Occipital lobe (tissue), 2 donors: ENCODE data around the gene STRN.

DNA sequence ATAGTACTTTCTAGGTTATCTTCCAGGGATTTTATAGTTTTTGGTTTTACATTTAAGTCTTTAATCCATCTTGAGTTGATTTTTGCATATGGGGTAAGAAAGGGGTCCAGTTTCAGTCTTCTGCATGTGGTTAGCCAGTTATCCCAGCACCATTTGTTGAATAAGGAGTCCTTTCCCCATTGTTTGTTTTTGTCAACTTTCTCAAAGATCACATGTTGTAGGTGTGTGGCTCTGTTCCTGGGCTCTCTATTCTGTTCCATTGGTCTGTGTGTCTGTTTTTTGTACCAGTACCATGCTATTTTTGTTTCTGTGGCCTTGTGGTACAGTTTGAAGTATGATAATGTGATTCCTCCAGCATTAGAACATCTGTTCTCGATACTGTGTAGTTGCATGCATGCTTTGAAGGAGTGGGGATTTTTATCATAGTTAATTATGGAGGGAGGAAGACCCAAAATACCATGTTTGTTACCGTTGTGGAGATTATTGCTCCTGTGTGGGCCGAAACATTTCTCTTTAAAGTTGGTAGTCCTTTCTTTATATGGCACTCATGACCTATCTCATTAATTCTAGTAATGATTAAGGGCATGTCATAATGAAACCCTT is 87.4 kb downstream of the TTC27 start:
- RAMPAGE, long total RNA: no peak

- RAMPAGE, long total RNA: no peak
Observed at GRCh38 chr2:33135348-33136134, 188.8 kb downstream of the LTBP1 start.

GRCh38 chr2:33257228-33257542 is 219.3 kb upstream of the RASGRP3 start:
- RAMPAGE, long total RNA: no peak

DNA sequence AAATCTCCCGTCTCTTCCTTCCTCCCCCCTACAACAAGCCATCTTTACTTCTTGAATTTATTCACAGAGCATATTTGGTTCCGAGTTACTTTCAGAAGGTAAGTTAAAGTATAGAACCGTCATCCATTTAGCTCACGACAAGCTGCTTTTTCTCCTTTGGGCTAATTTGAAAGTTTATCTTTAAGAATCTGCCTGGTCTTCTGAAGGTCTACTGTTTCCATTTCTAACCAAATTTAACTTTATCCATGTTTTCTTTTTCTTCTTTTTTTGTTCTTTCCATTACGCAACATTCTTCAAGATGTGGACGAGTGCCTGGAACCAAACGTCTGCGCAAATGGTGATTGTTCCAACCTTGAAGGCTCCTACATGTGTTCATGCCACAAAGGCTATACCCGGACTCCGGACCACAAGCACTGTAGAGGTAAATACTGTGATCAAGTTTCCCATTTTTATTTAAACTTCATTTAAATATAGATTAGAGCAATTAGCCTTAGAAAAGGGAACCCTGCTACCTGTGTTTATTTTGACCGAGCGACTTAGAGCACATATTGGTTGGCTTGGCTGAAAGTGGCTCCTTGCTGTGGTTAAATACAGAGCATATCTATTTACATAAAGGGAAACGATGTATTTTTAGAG is 183.5 kb upstream of the RASGRP3 start:
- RAMPAGE, long total RNA: no peak

DNA sequence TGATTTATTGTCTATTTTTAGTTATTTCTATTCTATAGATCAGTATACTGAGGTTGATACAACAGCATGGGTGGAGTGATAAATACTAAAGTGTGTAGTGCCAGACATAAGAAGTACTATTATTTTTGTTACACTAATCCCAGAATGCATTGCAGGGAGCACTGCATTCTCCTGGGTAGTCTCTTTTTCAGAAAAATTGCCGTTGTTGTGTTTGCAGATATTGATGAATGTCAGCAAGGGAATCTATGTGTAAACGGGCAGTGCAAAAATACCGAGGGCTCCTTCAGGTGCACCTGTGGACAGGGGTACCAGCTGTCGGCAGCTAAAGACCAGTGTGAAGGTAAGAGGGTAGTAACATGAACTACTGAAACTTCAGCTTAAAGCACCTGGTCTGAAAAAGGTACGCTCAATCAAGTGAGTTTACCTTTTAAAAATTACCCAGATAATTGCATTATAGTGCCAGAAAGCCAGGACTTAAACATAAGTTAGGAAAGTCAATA is 176.2 kb upstream of the RASGRP3 start:
- RAMPAGE, long total RNA: no peak

- RAMPAGE, long total RNA: no peak
Observed at GRCh38 chr2:33333246-33334062, 143.0 kb upstream of the RASGRP3 start.

DNA sequence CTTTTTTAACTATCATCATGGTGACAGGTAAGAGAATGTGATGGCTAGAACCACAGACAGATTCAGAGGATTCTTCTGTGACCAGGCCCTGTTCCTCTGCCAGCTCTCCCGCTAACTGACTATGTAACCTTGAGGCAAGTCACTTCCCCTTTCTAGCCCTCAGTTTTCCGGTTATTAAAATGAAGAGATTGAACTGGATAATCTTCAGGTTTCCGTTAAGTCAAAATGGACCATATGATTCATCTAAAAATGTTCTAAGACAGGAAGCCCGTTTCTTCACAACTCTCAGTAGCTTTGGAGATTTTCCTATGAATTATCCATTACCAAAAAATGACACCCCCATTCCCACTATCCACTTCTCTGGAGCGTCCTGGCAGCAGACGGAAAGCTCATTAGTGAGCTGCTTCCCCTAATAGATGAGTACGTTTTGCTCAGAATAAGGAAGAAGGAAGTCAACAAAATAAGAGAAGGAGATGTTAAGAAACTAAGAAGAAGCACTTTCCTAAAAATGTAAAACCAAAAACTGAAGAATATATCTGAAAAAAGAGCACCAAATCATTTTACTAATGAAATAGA is 140.1 kb upstream of the RASGRP3 start:
- RAMPAGE, long total RNA: no peak

DNA sequence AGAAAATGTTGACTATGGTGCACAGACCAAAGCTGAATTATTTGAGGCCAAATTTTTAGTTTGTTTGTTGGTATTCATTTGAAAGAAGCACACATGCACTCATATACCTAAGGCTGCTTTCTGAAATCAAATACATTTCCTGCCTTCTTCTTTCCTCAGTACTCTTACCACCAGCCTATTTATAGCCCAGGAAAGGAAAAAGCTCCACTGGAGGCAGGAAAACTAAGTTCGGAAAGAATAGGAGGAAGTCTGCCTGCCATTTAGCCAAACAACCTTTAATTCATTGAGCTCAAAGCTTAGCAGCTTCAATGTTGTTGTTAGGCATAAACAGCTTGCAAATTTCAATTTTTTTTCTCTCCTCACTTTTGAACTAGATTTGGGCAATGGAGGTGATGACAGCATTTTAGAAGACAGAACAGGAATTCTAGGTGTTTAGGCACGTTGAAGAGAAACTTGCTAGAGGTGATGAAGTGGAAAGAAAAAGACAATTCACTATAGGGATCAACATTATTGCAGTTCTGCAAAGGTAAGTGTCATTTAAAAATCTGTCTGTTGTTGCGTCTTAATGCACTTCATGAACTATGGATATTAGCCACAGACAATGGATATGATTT is 40.3 kb upstream of the RASGRP3 start:
- RAMPAGE, long total RNA: start-site peak on the plus strand centred at position 325 of the sequence, 148 bp wide, 27 and 14 reads in 2 replicates

GRCh38 chr2:33442645-33443117 is 33.8 kb upstream of the RASGRP3 start:
- RAMPAGE, long total RNA: no peak

DNA sequence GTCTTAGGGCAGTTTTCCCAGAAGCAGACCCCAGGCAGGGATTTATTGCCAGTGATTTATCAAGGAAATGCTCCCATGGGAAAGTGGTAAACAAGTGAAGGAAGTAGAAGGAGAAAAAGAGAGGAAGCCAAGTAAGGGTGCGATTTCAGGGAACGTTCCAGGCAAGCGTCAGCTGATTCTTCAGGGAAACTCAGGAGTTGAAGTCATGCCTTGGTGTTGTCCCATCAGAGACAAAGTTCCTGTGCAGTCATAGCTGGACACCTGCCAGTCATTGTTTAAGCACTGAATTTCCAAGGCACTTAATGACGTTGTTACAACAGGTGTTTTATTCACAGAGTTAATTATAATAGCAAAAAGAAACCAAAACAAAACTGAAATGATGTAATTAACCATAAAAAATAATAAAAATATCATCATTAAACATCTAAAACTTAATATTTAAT is 381.8 kb upstream of the CRIM1 start:
- RAMPAGE, long total RNA: no peak

GRCh38 chr2:36400140-36400733 is 44.7 kb downstream of the CRIM1 start:
- RAMPAGE, long total RNA: no peak

DNA sequence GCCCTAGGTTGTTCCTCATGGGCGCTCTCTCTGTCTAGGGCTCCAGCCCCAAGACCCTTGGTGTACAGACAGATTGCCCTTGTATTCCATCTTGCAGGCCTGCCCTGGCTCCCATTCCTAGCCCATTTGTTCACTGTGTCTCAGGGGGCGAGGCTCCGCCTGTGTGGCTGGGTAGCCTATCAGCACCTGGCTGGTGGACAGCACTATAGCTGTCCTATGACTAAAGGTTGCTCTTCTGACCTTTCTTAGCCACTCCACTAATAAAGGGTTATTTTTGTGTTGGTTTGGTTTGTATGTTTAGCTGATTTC is 72.1 kb downstream of the CRIM1 start:
- RAMPAGE, long total RNA: no peak

GRCh38 chr2:36456167-36457009 is 100.8 kb downstream of the CRIM1 start:
- RAMPAGE, long total RNA: no peak

GRCh38 chr2:36467634-36468179 is 112.1 kb downstream of the CRIM1 start:
- RAMPAGE, long total RNA: no peak

GRCh38 chr2:36550730-36550998 is 47.3 kb downstream of the FEZ2 start:
- RAMPAGE, long total RNA: no peak

- RAMPAGE, long total RNA: no peak
Observed at GRCh38 chr2:36965585-36966750, at the start of gene STRN. Gene STRN, minus strand, starts transcription at chr2:36966536.

DNA sequence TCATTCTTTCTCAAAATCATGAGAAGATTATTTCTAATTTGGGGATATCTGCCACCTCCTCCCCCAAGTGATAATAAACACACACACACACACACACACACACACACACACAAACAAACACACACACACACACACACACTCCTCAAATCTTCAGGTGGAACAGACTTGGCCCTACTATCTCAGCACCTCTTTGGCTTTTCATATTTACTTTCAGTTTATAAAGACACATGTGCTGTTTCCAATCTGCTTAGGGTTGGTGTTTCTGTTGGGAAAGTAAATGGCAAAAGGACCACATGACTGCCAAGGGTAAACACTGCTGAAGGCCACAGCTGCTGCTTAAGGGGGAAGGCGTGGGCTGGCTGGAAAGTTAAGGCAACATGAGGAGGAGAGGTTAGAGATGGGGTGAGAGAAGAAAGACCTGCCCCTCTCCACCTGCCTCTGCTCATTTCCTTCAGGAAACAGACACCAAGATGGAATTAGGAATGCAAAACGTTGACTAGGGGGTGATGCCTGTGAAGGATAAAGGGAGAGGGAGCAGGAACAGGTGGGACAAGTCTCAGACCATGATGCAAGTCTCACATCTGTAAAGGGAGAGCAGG is 86.2 kb downstream of the CDC42EP3 start:
- RAMPAGE, long total RNA: no peak

GRCh38 chr2:37601978-37602342 is 69.5 kb downstream of the CDC42EP3 start:
- RAMPAGE, long total RNA: no peak

DNA sequence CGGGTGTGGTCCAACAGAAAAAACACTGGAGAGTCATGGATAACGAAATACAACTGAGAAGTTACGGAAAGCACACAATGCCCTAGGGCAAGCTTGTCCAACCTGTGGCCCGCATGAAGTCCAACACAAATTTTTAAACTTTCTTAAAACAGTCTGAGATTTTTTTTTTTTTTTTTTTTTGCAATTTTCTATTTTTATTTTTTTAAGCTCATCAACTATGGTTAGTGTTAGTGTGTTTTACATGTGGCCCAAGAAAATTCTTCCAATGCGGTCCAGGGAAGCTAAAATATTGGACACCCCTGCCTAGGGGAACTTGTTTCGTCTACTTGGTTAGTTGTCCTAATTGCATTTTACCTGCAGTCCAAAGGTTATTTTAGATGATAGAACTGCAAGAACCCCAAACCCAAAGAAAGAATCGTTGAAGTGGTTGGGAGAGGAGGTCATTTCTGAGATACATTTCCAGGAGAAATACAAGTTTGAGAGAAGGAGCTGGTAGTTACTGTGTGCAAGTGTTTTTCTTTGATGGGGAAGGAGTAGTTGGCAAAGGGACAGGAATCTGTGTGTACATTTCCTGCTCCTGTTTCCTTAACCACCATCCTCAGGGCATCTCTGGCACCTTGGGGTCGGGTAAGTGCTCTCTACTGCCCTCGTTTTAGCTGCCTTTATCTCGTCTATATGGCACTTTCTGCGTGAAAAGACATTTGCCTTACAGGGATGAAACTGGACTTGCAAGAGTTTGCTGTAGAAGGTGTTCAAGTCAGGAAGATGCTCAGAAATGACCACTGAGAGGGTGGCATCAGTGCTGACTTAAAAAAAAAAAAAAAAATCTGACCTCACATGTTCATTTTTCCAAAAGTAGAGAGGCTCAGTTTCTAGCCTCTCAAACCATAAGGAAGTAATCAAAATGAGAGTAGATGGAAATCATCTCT is 27.4 kb downstream of the CDC42EP3 start:
- RAMPAGE, long total RNA: no peak

- RAMPAGE, long total RNA: no peak
Observed at GRCh38 chr2:37758083-37758283, 86.5 kb upstream of the CDC42EP3 start.